Ascending aorta (tissue), 1 donor: ENCODE results near the genes ZNF322, H2BC12, PRSS16 and H2BC14.

DNA sequence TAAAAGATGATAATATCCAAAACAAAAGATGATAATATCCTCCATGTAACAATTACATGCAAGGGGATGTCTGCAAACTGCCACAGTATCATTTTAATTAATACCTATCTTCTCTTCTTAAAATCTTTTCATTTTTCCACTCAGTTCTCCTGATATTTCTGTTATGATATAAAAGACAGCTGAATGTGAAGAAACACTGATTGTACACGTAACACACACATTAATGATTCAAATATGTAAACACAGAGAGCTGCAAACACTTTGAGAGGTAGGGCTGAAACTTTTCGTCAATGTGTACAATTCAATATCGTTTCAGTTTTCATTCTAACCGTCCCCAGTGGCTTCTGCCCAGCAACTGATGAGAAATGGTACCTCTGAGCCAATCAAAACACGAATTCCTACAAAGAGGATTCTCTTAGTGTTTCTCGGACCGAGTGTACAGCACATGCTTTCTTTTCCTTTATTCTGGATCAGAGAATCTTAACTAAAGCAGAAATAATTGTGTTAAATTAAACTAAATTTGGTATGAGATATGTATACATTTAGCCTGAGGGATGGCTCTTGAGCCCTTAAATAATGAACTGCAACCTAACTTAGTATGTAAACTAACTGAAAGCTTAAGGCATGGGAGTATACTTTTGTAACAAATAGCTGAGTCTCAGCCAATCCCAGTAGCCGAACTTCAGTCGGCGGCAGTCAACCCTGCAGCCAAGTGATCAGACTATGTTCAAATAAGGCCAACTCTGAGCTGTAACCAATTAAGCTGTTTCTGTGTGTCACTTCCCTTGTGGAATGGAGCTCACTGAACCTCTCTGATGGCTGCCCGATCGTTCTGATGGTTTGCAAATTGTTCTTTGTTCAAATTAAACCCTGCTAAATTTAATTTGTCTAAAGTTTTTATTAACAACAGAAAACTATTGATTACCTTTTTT is 16.1 kb downstream of the BTN2A1 start:
- PRO-cap = bidirectional peak, plus-strand start at position 418 of the sequence, minus-strand start at position 292 of the sequence; bidirectional peak, plus-strand start at position 779 of the sequence, minus-strand start at position 701 of the sequence

GRCh38 chr6:26532671-26533602 is 5.2 kb upstream of the HMGN4 start:
- PRO-cap = no peak

- PRO-cap = no peak
Observed at GRCh38 chr6:26538973-26539453, 847 bp downstream of the HMGN4 start.

GRCh38 chr6:26659133-26660463 is at the start of gene ZNF322:
ZNF322 (minus strand) TSS chr6:26659746.
- PRO-cap = bidirectional peak, plus-strand start at chr6:26659885, minus-strand start at chr6:26659759

DNA sequence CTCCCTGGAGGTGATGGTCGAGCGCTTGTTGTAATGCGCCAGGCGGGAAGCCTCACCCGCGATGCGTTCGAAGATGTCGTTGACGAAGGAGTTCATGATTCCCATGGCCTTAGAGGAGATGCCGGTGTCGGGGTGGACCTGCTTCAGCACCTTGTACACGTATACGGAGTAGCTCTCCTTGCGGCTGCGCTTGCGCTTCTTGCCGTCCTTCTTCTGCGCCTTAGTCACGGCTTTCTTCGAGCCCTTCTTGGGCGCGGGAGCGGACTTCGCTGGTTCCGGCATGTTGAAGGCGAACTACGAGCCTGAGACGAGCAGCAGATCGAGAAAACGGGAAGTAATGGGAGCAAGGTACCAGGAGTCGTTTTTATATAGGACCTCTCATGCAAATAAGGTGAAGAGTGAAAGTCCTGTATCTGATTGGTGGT is at the start of gene H2BC12:
H2BC12 (minus strand) TSS at position 339 of the 425 bp plus-strand sequence.
- PRO-cap = bidirectional peak, plus-strand start outside the sequence, minus-strand start at position 339 of the sequence

DNA sequence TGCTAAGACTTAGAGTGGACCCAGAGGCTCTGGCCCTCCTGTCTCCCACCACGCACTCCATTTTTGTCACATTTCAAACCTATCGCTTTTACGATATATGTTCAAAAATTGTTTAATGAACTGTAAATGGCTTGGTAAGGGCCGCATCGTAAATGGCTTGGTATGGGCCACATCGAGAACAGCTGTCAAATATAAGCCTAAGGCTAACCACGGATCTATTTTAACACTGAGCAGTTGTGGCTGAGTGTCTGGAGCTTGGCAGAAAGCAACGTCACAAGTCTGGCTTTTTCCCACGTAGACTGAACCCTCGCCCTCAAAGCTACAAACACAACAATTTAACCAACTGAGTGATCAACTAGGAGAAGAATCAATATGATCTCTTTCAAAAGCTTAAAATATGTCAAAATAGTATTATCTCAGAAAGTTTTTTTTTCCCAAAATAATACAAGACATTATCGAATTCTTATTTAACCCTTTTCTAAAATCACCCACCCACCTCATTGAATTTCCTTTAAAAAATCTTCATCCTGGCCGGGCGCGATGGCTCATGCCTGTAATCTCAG is 29.2 kb downstream of the H2AC12 start:
- PRO-cap = no peak

DNA sequence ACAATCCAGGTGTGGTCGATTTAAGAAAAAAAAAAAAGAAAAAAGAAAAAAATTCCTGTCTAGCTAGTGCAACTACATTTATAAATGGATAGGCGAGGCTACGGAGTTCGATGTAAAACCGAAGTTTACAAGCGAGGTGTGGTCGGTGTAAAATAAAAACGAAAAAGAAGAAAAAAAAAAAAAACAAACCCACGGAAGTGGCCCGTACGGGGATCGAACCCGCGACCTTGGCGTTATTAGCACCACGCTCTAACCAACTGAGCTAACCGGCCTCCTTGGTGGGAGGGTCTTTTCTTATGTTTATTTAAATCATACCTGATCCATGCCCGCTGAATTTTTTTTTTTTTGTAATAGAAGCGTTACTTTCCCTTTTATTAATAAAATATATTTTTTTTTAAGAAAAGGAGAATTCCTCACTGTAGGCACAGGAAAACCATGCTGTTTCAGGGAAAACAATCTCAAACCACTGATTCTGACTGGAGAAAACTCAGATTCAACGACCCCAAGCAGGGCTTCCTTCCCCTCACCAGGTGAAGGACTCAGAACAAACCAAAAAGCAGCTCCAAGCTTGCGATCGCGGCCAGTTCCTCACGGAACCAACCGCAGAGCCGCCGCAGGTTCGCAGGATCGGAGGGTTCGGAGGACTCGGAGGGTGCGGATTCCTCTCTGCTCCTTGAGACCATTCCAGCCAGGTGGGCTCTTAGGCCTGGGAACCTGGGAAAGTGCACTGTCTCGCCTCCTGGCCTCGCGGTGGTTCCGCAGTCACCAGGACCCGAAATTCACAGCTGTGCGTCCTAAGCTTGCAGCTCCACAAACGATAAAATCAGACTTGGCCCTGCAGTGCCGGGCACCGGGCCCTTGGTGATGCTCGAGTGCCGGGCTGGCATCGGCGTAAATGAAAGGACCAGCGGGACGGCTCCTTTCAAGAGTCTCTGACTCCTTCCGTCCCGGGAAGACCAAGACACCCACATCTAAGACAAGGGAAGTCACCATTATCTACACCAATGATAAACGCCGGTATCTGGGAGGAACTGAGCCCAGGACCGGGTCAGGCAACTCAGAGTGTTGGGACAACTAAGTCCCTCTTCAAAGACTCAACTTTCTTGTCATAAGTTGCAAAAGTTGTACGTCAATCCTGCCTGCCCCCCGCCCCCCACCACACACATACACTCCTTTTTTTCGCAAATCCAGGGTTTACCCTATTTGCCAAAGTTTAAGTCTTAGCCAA is 30.5 kb downstream of the H2AC12 start:
- PRO-cap = bidirectional peak, plus-strand start outside the sequence, minus-strand start at position 1,105 of the sequence

DNA sequence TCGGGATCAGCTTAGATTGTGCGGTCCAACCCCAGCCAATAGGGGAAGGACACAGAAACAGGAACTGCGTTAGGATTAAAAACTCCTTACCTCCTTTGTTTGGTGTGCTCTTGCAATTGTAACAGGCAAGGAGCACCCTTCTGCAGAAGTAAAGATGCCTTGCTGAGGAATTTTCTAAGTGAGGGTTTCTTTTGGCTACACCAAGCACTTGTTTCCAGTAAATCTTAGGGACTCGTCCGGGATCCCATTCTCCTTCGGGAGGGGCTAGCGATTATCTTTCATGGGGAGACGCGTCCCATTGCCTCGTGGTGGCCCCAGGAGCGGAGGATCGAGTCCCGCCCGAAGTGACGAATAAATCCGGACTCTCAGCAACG is 31.3 kb downstream of the H2AC12 start:
- PRO-cap = bidirectional peak, plus-strand start at position 115 of the sequence, minus-strand start outside the sequence

GRCh38 chr6:27247266-27247941 is at the start of gene PRSS16:
PRSS16 (plus strand) TSS chr6:27247701.
- PRO-cap = no peak

GRCh38 chr6:27267865-27268305 is 20.4 kb downstream of the PRSS16 start:
- PRO-cap = no peak

DNA sequence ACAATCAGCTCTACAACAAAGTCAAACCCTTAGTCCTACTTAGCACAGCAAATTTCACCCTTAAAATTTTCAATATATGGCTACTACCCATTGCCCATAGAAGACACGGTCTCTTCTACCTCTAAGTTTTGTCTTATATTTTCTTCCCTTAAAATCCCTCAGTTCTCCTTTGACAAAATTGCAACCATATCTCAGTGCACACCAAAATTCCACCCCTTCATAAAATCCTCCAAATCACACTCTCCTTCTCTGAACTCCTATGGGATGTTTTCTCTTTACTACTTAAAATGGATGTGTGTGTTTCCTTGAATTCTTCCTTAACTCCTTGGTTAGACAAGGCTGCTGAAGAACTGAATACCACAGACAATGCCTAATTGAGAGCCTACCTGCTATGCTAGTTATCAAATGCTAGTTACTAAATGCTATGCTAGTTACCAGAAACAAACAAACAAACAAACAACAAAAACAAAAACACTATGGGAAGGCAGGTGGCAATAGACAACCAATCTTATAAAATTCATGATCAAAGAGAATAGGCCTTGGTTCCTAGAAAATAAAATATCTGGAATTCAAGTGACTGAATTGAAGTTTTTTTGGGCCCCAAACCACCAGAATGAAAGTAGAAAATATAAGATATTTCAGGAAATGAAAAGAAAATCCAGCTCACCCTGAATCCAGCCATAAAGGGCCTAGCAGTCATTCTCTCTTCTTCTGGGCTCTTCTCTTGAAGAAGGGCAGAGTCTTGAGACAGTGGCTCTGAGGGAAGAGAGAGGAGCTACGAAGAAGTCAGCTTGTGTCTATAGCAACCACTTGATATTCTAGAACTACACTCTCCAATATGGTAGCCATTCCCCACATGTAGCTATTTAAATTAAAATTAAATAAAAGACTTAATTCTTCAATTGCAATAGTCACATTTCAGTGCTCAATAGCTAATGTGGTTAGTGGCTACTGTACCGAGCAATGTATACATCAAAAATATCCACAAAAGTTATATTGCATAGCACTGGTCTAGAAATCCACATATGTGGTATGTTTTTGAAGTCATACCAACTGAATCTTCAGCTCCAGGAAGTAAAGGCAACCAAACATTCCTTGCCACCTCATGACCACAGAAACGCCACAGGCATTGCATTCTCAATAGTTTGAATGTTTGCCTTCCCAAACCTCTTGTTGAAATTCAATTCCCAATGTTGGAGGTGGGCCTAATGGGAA is 18.7 kb upstream of the ZNF391 start:
- PRO-cap = no peak

DNA sequence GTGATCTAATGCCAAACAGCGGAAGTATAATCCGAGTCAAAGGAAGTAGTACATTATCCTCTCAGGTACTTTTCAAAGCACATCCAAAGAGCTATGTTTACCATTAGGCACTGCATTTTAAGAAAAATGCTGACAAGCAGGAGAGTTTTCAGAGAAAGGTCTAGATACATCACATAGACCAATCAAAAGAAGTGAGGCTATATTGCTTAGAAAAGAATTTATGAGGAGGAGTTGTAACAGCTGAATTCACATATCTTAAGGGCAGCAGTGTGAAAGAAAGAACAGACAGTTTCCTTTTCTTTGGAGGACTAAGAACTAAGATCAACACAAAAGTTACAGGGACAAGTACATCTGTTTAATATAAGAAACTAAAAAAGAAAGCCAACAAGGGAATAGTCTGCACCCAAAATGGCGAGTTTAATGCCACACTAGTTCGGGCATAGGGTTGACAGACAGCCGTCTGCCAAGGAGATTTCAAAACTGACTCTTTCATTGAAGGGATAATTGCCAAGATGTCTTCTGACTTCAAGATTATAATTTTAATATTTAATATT is 1.4 kb downstream of the ZNF184 start:
- PRO-cap = no peak

DNA sequence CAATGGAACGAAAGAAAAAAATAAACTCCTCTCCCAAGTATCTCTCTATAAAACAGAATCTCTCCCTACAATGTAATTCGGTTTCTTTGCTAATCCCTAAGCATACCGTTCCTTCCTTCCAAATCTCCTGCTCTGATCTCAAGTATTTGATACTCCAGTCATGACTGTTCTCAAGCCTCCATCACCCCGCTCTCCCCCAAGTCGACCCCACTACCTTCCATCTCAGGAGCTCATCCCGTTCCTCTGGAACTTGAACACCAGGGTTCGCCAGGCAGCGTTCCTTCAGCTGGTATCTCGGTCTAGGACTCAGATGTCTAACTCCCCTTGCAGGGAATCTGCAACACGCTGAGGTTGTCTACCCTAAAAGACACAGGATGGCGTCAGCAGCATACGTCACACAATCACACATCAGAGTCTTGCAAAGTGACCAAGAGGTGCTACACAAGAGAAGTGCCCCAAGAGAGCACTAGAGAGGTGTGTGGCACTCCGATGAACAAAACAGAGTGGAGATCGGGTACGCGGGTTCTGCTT is 766 bp downstream of the ZNF184 start:
- PRO-cap = unidirectional peak, plus-strand start at position 444 of the sequence

GRCh38 chr6:27545076-27545880 is 72.4 kb upstream of the ZNF184 start:
- PRO-cap = no peak

GRCh38 chr6:27601704-27602309 is 128.9 kb upstream of the ZNF184 start:
- PRO-cap = no peak

DNA sequence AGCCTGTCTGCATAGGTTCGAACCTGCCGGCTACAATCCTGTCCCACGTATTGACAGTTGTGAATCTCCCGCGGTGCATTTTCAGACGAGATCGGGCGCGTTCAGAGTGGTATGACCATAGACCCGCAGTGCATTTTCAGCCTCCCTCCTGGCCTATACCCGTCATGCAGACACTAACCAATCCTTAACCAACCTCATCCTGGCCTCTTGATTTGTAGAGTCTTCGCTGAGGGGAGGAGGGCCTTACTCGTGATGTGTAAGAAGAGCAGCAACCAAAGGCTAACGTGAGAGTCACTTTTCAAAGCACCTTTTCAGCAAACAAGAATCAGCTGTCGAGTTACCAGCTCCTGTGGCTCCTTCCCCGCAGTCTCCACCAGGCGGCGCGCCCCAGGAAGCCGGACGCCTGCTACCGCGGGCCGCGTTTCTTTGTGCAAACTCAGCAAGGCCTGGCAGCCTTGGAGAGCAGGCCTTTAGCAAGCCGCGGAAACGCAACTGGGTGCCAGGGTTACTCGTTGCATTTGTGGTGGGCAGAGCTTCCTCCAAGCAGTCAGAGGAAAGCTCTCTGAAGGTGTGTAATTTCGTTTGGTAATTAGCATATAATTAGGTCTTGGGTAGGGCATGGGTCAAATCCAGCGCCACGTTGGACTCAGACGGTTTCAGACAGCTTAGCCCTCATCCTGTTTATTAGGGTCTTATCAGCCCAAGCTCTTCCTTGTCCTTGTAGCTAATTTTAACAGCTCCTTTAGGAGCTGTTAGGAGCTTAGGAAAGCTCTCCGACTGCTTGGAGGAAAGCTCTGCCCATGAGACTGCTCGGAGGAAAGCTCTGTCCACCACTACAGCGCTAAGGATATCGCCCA is 35.3 kb downstream of the H2BC13 start:
- PRO-cap = no peak

- PRO-cap = no peak
Observed at GRCh38 chr6:27777410-27778093, 30.2 kb downstream of the H2BC13 start.

- PRO-cap = no peak
Observed at GRCh38 chr6:27778905-27779177, 28.9 kb downstream of the H2BC13 start.

- PRO-cap = no peak
Observed at GRCh38 chr6:27808352-27808768, 387 bp downstream of the H2AC13 start.

GRCh38 chr6:27814896-27815818 is at the start of gene H2BC14:
H2BC14 (plus strand) TSS chr6:27815022.
- PRO-cap = no peak